SJCRH30 (cell line): ENCODE measurements around the genes SSB and RAPGEF4.

GRCh38 chr2:169585657-169586176 lies 1.6 kb downstream of the PPIG start:
- RAMPAGE, long total RNA: no peak

DNA sequence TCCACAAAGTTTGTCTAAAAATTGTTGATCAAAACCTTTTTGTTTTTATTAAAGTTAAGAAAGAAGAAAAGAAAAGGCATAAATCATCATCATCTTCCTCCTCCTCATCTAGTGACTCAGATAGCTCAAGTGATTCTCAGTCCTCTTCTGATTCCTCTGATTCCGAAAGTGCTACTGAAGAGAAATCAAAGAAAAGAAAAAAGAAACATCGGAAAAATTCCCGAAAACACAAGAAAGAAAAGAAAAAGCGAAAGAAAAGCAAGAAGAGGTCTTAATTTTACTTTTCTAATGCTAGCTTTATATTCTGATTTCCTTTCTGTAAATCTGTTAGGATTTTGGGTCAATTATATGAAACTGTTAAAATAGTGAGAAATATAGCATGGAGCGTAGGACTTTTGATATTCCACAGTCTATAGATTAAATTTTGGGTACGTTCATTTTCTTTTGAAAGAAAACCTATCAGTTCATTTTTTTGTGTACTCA lies 46.6 kb downstream of the PPIG start:
- RAMPAGE, long total RNA: no peak

GRCh38 chr2:169636065-169636374 lies 51.9 kb downstream of the PPIG start:
- RAMPAGE, long total RNA: no peak

GRCh38 chr2:169734163-169734545 lies 522 bp downstream of the KLHL23 start:
- RAMPAGE, long total RNA: no peak

DNA sequence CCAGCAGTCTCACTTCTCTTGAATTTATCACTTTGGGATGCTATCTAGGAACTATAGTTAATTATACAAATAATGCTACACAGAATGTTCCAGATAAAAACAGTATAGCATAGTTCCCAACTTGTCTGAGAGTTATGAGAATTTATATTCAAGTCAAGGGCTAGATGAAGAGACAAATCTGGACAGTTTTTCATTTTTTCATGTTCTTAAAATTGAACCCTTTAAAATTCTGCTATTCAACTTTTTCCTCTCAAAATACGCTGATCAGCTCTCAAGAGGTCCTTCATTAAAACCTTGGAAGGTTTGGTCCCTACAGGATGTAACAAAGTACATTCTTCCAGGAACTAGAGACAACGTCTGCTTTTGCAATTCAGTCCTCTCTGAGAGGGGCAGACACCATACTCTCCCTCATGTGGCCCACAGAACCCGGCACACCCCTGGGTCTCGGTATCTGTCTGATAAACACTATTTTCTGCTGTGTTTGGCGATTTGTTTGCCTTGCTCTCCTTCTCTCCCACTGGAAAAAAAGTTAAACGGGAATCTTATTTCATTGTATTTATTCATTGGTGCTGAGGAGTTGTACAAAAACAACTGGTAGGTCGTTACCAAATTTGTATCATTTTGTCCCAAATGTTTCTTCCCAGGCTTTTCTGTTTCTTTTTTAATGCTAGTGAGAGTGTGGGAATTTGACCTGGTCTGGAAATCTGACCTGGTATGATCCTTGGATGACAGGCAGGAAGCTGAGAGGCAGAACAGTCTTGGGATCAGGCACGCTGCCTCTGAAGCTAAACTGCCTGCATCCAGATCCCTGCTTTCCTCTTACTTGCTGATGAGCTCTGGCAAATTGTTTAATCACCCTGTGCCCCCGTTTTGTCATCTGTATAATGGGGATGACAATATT lies 2.9 kb downstream of the KLHL23 start:
- RAMPAGE, long total RNA: no peak

- RAMPAGE, long total RNA: no peak
Observed at GRCh38 chr2:169768593-169769202, 30.0 kb upstream of the SSB start.

DNA sequence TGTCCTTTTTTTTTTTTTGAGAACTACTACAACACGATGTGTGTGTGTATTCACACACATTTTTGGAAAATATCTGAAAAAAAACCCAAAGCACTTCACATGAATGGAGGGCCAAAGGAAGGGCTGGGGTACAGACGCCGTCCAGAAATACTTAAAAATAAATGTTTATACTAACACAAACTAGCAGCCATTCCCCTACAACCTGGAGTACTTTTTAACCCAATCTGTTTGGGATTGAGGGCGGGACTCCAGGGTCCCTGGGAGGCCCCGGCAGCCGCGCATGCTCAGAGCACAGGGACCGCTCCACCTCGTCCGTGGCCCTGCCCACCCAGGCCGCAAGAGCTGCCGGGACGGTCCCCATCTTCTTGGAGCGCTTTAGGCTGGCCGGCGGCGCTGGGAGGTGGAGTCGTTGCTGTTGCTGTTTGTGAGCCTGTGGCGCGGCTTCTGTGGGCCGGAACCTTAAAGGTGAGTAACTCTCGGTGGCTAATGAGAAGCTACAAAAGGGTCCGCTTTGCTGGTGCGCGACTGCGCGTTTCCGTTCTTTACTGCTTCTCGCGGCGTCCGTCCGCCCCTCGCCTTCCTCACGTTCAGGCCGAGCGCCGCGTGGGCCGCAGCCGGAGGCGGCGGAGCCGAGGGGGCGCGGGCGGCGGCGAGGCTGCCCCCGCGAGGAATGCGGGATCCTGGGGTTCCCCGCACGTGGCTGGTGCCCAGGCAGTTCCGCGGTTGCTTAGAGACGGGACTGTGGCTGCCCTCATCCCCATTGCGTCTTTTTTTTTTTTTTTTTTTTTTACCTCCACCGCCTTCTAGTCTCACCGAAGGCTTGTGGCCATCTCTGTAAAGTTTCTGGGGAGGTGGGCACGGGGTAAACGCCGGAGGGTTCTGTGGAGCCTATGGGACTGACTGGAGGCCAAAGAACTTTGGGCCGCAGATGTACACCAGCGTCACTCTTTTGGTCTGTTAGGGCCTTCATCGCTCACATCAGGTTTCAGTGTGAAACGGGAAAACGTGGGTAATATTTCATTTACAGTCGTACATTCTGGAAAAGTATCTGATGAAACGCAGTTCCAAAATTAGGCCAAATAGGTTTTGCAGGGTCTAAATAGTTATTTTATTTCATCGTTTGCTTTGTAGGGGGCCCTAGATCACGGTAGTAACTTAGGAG lies at the start of gene SSB:
SSB (plus strand) TSS at position 360 of the 1,162 bp plus-strand sequence.
- RAMPAGE, long total RNA: start-site peak on the plus strand centred at position 365 of the sequence, 78 bp wide, 8,601 and 1,167 reads in 2 replicates

DNA sequence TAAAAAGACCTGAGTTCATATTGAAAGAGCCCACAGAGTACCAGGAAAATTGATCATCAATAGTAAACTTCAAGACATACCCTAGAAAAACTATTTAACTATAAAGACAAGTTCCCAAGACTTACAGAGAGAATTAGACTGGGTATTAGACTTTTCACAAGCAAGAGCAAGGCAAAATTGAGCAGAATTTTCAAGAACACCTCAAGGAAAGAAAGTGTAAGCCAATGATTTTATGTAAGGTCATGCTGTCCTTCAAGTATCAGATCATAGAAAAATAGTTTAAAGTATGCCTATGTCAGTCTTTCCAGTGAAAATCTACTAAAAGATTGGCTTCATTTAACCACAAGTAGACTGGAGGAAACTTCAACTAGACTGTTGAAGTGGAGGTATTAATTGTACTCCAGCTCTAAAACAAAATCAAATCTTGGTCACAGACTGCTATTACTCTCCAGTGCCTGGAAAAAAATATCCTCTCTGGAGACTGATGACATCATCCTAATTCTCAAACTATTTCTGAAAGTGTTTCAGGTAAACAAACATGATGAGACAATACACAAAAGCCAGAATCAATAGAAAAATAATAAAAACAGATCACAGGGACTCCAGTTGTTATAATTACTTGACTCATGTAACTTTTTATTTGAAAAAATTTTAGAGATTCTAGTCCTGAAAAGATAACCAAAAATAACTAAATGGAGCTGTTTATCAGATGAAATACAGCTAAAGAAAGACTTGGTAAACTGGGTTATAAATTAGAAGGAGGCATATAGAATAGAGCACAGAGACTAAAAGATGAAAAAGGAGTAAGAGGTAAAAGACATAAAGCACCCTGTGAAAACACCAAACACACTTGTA lies 87.8 kb upstream of the MYO3B start:
- RAMPAGE, long total RNA: no peak

- RAMPAGE, long total RNA: no peak
Observed at GRCh38 chr2:171049495-171050295, 111.0 kb downstream of the TLK1 start.

- RAMPAGE, long total RNA: no peak
Observed at GRCh38 chr2:171081472-171082170, 79.1 kb downstream of the TLK1 start.

DNA sequence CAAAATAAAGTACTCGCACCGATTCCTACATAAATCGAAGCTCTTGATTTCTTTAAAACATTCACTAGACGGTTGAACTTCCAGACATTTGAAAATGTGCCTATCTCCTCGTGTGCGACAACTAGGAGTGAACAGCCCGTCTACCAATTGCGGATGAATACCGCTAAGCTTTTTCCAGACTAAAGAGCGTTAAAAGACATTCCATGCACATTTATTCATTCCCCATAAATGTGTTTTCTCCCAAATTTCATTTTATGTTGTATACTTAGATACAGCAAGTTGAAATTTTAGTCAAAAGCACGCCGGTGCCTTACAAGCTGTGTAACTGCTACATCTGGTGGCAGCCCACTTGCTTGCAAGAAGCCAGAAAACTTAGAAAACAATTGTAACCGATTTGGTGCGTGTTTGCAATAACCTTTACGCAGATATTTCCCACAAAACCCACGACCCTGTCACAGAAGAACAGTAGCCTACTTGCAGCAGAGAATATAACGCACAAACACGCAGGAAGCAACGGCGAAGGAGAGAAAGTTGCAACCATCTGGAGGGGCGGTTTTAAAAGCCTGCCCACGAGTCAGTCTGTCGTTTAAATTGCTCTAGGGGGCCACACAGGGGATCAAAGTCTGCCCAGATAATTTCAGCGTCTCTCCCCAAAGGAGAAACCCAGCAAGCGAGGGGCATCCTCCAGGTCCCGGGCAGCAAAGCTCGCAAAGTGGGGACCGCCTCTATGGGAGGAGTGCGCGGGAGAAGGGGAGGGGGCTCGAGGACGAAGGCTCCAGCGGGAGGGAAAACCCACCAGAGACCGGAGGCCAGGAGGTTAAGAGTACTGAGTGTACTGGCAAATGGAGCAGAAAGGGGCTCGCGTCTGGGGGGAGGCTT lies 1.3 kb downstream of the TLK1 start:
- RAMPAGE, long total RNA: no peak

DNA sequence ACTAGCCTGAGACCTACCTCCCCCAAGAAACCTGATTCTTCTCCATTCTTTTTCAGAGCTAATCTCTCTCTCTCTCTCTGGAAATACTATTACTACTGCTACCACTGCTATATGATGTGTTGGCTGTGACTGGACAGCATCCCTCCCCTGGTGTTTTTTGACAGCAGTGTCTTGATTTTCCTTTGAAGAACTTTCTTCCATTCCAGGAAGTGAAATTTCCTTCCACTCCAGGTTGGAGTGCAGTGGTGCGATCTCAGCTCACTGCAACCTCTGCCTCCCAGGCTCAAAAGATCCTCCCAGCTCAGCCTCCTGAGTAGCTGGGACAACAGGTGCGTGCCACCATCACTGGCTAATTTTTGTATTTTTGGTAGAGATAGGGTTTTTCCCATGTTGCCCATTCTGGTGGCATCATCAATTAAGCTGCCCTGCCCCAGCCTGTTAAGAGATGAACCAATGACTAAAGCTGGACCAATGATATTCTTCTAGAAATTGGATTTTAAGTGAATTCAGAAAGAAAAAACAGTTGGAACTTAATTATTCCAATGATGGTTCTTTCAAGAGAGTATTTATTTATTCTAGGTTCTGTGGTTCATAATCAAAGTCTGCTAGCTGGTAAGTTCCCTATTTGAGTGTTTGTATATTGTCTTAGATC lies 112.6 kb downstream of the METTL8 start:
- RAMPAGE, long total RNA: no peak

DNA sequence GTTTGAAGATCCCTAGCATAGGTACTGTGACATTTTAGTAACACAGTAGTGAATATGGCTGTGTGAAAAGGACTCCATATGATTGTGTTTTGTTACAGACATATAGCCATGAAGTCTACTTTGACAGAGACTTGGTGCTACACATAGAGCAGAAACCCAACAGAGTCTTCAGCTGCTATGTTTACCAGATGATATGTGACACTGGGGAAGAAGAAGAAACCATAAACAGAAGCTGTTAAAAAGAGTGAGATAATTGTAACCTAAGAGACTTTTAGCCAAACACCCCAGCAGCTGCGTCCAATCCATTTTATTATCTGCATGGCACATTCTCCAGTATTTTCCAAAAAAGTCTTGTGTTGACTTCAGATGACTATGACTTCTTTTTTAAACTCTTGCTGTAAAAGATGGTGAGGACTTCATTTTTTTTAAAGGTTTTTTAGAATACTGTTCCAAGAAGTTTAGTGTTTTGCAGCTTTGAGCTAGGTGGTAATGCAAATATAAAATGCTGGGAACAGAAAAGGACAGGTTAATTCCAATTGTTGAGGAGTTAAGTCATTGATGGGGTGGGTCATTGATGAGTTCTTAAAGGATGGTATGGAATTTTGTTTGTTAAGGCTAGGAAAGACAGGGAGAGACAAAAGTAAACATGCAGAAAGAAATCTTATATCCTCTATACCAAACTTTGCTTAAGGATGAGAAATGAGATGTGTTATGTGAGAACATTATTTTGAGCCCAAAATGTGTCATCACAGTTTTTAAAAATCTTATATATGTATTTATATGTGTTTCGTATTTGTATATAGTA lies 41.2 kb upstream of the CYBRD1 start:
- RAMPAGE, long total RNA: no peak

DNA sequence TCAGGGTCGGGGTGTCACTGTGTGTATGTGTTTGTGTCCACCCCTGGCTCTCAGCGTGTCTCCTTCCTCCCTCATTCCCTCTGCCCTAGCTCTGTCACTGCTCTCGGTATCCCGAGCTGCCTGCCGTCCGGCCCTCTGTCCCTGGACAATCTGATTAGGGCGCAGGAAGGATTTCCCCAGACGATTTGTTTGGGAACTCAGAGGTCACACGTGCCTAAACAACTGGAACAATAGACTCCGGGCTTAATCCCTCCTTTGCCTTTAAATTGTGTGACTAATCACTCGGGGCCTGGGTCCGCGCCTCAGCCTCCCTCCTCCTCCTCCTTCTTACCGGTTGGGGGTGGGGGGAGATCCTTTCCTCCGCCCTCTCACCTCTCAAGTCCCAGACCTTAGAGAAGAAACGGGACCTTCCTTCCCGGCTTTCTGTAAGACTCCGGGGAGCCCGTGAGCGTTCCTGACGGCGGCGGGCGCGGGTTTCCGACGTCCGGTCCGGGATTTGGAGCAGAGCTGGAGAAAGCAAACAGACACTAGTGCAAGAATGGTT lies 1.7 kb downstream of the DLX1 start:
- RAMPAGE, long total RNA: no peak

DNA sequence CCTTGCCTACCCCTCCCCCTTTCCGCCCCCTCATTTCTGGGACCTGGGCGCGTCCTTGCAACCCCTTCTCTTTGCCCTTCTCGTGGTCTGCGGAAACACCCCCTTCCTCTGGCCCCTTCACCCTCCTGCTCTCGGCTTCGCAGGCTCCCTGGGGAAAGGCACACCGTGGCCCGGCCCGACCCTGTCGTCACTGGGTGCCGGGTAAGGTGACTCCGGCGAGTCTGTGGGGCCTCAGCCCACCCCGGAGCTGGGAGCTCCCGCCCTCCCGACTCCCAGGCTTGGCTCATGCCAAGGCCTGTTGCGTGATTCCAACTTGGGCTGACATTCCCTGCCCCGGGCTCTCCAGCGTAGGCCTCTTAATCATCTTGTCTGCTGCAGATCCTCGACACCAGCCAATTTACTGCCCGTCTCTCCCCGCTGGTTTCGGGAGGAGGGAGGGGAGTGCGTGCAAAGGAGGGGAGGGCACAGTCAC lies 5.6 kb downstream of the DLX2 start:
- RAMPAGE, long total RNA: no peak

DNA sequence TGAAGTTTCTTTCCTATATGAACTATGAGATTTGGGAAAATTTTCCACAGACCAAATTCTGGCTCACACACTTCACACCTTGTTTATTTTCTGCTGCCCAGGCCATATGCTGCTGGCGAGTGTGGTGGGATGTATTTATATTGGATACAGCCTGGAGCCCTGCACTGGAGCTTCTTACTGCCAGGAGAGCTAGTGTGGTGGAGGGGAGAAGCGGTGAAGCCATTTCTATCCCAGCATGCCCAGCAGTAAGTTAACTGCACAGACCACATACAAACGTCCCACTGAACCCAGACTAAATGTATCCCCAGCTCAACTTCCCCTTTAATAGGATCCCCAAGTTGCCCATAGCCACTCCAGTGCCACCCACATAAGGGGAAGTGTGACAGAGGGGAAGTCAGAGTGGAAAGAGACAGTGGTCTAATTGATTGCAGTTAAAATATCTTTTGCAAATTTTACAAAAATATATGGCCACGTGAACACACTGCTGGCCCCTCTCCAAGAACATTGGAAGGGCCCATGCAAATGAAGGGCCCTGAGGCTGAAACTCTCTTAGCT lies 146.7 kb upstream of the ITGA6 start:
- RAMPAGE, long total RNA: no peak

GRCh38 chr2:172315057-172315434 lies 112.3 kb upstream of the ITGA6 start:
- RAMPAGE, long total RNA: no peak

DNA sequence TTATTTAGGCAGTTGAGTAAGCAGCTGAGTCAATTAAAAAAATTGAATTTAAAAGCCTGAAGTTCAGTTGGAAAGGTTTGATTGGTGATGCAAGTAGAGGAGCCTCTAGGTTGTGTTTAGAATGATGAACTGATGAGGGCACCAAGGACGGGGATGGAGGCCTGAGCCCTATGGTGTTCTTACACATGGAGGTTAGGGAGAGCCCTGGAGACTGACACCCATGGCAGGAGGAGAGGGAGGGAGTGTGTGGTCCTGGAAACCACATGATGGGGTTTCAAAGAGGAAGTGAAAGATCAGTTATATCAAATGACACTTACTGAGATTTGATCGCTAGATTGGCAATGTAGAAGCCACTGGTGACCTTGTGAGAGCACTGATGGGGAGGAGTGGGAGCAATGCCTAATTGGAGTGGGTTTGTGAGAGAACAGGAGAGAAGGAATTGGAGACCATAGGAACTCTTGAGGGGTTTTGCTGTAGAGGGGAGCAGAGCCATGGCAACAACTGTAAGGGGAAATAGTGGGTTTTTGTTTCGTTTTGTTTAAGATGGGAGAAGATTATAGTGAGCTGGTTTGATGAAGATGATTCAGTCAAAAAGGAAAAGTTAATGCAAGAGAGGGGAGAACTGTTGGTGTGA lies 10.3 kb downstream of the ITGA6 start:
- RAMPAGE, long total RNA: no peak

- RAMPAGE, long total RNA: no peak
Observed at GRCh38 chr2:172735145-172736235, at the start of gene RAPGEF4. Gene RAPGEF4, plus strand, starts transcription at chr2:172735845.

DNA sequence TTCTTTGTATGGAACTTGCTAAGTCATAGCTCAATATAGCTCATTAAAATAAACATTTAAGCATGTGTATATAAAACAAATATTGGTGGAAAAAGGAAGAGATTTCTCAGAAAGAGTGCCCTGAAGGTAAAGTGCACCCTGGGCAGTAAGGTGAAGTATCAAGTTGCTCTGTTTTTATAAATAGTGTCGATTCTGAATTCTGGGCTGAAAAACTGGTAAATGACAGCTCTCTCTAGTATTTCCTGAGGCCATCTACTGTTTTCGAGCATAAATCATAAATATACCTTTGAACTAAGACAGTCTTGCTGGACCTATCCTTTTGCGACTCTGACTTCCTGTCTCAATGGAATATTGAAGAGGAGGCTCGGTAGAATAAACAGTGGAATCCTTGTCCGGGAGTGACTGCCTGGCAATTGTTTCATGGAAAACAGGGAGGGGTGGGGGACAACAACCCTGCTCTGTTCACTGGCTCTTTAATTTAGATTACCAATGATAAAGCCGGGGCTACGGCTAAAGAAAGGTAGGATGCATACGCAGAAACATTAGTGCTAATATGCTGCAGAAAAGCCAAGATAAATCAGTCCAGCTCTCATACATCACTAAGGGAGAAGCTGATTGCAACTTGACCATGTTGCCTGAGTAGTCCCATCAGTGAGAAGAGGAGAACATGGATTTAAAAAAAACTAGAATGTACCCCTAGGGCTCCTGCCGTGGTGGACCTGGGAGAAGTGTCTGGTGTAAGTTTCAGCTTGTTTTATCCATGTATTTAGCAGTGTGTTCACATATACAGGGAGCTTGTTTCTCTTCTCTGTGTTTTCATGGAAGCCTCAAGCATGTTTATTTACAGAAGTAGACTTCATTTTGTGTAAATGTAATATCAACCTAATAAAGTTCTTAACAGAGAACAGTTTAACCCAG lies 124.2 kb downstream of the RAPGEF4 start:
- RAMPAGE, long total RNA: no peak